HCT116 (cell line): ENCODE data around the genes UTF1 and ADAM8.

GRCh38 chr10:133229741-133230380 is at the start of gene UTF1:
UTF1 (plus strand) TSS chr10:133230217.
- RRBS: 85% methylated on average over 45 of the region's 85 CpGs

GRCh38 chr10:133267009-133267699 is 9.5 kb downstream of the ADAM8 start:
- RRBS: no CpG with 5 or more reads among the region's 20 CpGs

DNA sequence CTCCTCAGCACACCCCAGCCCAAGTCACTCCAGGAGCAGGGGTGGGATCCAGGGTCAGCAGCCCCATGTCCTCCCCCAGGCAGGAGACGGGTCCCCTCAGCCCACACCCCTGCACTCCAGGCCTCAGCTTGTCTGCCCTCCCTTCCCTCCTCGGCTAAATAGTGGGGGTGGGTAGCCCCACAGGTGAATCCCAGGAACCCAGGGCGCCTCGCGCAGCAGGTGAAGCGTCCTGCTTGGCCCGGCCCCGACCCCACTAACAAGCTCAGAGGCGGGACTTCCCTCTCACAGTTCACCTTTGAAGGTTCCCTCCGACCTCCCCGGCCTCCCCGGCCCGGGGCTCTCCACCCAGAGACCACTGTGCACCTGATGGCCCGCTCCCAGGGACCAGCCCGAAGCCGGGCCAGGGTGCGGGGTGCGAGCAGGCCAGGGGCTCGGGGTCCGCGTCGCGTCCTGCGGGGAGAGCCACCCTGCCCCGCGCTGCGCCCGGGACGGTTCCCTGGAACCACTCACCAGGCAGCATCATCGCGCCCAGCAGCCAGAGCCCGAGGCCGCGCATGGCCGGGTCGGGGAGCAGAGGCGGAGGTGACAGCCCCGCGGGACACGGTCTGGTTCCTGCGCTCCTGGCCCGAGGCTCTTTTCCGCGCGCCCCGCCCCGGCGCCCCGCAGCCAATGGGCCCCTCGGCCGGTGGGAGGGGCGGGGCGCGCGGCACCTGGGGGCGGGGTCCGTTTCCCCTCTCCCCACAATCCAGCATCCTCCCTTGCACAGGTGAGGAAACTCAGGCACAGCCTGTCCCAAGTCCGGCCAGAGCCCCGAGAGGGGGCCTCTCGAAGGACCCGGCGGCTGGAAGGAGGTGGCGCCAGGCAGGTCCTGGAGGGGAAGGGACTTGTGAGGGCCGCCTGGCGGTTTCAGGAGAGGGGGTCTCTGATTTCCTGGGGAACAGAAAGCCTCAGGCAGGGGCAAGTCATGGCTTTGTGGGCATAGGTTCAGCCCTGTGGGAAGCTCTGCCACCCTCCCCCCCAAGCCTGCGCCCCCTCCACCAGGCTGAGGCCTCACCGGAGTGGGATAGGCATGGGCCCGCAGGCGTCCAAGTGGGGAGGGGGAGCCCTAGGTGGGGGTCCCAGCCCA is at the start of gene ADAM8:
TSS of gene ADAM8 (minus strand) at position 607 of the 1,126 bp plus-strand sequence.
- RRBS: 89% methylated on average over 11 of the region's 69 CpGs

- RRBS: no CpG with 5 or more reads among the region's 17 CpGs
These were observed 3.1 kb upstream of the ADAM8 start for GRCh38 chr10:133279560-133280335.

DNA sequence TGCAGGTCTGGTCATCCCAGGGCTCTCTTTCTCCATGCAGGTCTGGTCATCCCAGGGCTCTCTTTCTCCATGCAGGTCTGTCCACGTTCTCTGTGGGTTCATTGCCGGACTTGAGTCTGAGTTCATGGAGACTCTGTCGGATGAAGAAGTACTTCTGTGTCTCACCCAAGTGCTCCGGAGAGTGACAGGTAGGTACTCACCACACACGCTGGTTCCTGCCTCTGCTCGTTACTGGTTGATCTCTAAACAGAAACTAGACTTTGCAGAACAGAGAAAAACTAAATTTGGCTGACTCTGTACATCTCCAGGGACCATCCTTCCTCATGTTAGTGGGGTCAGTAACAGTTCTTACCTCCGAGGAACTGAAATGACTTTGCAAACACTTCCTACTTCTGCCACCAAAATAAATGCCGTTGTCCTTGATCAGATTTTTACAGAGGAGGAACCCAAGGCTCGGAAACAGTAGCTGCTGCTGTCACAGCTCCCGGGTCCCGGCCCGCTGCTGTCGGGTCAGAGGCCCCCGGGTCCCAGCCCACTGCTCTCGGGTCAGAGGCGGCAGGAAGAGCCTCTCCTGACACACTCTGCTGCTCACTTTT is 5.0 kb upstream of the MTG1 start:
- RRBS: 89% methylated on average over 3 of the region's 16 CpGs

DNA sequence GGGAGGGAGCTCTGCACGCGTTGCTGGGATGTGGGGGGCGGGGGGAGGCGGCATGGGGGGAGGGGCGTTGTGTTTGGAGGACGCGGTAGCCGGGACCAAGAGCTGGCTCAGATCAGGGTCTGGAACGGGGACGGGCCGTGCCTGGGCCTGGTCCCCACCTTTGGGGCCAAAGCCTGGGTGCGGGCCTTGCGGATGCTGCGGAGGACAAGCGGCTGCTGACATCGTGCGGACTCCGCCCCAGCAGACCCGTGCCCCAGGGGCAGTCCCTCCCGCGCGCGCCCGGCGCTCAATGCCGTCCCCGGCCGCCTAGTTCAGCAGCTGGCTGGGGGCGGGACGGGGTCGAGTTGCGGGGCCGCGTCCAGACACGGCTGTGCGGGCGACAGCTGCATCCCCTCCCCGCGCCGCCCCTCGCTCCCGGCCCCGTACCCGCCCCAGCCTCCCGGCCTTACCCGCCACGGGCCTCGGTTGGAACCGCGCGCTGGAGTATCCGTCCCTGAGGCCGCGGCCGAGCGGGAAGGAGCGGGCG is 338 bp downstream of the SPRN start:
- RRBS: no CpG with 5 or more reads among the region's 58 CpGs

DNA sequence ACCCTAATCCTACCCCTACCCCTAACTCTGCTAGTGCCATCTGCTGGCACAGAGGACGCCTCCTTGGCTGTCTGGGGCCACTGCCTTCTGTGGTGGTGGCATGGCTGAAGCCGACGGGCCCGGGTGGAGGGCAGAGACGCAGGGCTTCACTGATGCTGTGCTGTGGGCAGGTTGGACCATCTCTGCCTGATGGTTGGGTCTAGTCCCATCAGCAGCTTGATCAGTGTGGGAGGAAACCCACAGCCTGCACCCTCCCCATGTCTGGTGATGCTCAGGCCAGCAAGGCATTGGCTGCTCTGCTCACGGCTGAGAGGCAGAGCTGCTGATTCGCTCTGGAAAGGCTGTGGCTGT is 247 bp upstream of the SCART1 start:
- RRBS: no CpG with 5 or more reads among the region's 7 CpGs

GRCh38 chr10:133511720-133512078 is 15.5 kb upstream of the CYP2E1 start:
- RRBS: no CpG with 5 or more reads among the region's 1 CpG

- RRBS: no CpG with 5 or more reads among the region's 9 CpGs
These were observed 3.6 kb upstream of the CYP2E1 start for GRCh38 chr10:133523505-133524089.

DNA sequence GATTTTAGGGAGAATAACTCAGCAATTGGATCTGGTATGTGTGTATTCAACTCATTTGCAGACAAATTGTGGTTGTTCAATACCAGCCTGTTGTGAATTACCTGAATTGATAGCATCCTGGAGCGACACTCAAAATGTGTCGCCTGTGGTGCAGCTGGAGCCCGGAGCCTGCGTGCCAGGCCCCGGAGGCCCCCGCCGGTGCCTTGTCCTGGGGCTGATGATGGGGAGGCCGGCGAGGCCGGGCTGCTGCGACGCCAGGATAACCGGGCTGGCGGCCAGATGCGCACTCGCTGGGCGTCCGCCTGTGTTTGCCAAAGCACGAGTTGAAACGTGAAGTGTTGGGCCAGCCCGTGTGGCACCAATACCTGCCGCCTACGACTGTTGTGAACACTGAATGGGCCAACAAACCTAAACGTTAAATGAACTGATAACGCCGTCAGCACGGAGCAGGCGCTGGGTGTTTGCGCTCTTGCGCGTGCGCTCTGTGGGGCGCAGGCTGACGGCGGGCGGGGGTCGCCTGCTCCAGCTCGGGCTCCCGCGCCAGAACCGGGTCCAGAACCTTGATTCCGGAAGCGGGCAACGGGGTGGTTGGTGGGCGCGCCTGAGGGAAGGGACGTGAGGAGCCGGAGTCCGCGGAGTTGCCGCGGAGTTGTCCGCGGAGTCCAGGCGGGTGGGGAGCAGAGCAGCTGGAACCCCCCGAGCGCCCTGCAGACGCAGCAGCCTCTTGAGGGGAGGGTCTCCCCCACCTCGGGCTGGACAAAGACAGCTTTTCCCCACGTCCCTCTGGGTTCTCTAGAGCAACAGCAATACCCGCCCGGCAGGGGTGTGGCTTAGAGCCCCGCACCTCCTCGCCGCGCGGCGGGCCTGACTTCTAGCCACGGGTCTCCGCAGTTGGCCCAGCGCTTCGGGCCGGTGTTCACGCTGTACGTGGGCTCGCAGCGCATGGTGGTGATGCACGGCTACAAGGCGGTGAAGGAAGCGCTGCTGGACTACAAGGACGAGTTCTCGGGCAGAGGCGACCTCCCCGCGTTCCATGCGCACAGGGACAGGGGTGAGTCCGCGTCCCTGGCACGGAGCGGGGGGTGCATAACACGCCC is 775 bp downstream of the CYP2E1 start:
- RRBS: 97% methylated on average over 7 of the region's 91 CpGs

DNA sequence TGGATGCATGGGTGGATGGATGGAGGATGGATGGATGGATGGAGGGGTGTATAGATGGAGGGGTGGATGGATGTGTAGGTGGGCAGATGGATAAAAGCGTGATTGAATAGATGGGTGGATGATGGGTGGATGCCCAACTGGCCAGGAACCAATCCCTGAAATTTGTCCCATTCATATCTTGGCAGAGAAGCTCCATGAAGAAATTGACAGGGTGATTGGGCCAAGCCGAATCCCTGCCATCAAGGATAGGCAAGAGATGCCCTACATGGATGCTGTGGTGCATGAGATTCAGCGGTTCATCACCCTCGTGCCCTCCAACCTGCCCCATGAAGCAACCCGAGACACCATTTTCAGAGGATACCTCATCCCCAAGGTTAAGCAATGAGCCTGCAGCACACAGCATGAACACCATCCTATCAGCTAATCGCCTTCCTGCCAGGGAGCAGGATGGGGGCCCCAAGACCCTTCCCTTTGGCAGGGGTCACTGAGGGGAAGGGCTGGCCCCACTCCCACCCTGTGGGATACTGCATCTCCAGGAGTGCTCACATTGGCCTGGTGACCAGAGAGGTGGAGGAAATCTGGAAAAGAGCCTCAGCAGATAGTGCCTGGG is 9.8 kb downstream of the CYP2E1 start:
- RRBS: no CpG with 5 or more reads among the region's 6 CpGs